Occipital lobe (tissue), 2 donors: ENCODE results near the genes CCDC74B, CCDC115, CFC1B, POTEE and MZT2A.

GRCh38 chr2:127886612-127887065 is 883 bp upstream of the AMMECR1L start:
- RAMPAGE, long total RNA: no peak

GRCh38 chr2:127941499-127942355 is 56.0 kb upstream of the AMMECR1L start:
- RAMPAGE, long total RNA: start-site peak on the minus strand at chr2:127941779-127941960, 29 and 23 reads in 2 replicates

GRCh38 chr2:128319700-128320390 is 1.2 kb upstream of the HS6ST1 start:
- RAMPAGE, long total RNA: no peak

DNA sequence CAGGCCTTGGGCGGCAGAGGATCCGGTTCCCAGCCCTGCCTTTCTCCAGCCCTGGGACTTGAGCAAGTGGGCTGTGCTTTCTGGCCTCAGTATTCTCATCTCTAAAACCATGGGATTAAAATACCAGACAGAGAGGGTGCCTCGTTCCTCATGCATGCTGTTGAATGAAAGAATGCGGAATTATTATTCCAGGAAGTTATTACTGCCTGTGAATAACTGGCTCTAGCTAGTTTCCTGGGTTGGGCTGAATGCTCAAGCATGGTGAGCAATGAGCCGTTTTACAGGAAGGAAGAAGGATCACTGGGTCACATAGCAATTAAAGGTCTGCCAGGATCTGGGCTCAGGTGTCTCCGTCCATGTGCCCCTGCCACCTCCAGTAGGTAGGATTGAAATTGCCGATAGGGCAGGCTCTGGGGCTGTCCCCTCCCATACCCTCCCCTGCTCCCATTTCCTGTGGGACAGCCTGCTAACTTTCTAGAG is 77.2 kb upstream of the HS6ST1 start:
- RAMPAGE, long total RNA: no peak

GRCh38 chr2:128522824-128523245 is 204.2 kb upstream of the HS6ST1 start:
- RAMPAGE, long total RNA: no peak

DNA sequence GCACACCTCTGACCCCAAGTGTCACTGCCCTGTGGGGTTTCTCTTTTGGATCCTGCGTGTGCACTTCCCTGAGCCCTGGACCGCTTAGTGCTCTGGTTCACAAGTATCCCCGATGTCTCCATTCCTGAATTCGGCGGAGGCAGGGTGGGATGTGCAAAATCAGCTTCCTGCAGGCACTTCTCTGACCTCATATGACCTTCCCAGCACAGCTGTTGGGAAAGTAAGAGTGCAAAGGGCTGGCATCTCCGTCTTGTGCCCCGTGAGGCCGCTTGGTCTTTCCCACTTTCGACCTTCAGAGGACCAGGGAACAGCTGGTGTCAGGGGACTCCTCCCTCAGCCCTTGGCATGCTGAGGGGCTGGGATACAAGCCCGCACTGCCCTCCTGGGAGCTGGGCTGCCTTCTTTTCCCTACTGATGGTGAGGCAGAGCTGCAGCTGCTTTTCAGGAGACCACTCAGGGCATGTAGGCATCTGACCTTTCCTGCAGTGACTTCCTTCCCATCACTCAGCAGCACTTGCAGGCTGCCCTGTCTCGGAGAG is 277.1 kb upstream of the HS6ST1 start:
- RAMPAGE, long total RNA: no peak

- RAMPAGE, long total RNA: no peak
Observed at GRCh38 chr2:129059080-129059383, 740.4 kb upstream of the HS6ST1 start.

DNA sequence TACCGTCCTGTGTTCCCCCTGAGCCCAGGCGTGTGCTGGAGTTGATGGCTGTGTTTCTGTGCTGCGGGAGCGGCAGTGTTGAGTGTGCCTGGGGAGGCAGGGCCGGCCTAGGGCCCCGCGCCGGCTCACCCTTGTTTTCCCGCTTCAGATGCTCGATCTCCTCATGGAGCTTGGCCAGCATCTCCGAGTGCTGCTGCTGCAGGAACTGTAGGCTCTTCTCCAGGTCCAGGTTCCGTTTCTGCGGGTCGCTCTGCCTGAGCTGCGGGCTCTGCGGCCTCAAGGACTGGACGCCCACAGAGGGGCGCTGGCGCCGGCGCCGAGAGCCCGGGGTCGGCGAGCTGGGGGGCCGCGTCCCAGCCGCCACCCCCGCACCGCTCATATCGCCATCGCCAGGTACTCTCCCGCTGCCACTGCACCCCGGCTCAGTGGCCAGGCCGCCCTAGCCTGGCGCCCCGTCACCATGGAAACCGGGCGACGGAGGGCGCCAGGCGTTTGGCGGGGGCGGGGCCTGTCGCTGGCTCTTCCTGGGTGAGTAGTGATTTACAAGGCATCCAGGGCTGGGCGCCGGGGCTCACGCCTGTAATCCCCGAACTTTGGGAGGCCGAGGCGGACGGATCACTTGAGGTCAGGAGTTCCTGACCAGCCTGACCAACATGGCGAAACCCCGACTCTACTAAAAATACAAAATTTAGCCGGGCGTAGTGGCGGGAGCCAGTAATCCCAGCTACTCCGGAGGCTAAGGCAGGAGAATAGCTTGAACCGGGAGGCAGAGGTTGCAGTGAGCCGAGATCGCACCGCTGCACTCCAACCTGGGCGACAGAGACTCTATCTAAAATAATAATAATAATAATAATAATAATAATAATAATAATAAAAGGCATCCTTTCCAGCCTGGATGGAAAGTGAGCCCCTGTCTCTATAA is at the start of gene CCDC74B:
Gene CCDC74B, minus strand, starts transcription at position 495 of the 922 bp plus-strand sequence.
- RAMPAGE, long total RNA: no peak

DNA sequence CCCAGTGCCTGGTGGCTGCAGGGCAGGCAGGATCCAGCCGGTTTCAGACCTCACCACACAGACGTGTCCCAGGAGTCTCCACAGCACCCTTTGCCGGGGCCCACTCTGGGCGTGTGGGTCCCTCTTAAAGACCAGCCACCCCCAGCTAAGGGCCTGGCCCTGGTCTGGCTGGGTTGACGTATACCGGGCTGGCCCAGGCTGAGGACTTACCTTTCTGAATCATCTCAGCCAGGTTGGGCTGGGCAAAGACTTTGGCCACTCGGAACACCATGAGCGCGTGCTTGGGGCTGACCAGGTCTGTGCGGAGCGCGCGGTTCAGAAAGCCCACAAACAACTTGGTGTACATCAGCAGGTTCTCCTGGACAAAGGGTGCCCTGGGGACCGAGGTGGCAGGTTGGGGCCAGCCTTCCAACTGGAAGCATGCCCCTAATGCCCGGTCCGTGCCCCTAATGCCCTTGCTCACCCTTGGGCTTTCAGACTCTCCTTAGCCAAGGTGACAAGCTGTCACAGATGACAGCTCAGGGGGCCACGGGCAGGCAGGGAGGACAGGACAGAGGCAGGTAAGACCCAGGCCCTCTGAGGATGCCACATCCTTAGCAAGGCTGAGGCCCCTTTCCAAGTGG is 10.1 kb upstream of the CCDC74B start:
- RAMPAGE, long total RNA: no peak

- RAMPAGE, long total RNA: no peak
Observed at GRCh38 chr2:130183626-130184269, 1.7 kb downstream of the MZT2B start.

- RAMPAGE, long total RNA: start-site peak on the minus strand at chr2:130342128-130342178, 1,066 and 173 reads in 2 replicates; start-site peak on the minus strand at chr2:130342284-130342406, 56 and 19 reads in 2 replicates
Observed at GRCh38 chr2:130341902-130342513, at the start of gene CCDC115. CCDC115 (minus strand) TSS chr2:130342164.

- RAMPAGE, long total RNA: no peak
Observed at GRCh38 chr2:130352098-130352590, 3.7 kb upstream of the PTPN18 start.

- RAMPAGE, long total RNA: no peak
Observed at GRCh38 chr2:130390392-130390868, 34.6 kb downstream of the PTPN18 start.

GRCh38 chr2:130520870-130521405 is at the start of gene CFC1B:
CFC1B (plus strand) TSS chr2:130521222.
- RAMPAGE, long total RNA: no peak

GRCh38 chr2:131050008-131050491 is 43.2 kb downstream of the FAM168B start:
- RAMPAGE, long total RNA: no peak

- RAMPAGE, long total RNA: no peak
Observed at GRCh38 chr2:131081107-131081565, 12.1 kb downstream of the FAM168B start.

DNA sequence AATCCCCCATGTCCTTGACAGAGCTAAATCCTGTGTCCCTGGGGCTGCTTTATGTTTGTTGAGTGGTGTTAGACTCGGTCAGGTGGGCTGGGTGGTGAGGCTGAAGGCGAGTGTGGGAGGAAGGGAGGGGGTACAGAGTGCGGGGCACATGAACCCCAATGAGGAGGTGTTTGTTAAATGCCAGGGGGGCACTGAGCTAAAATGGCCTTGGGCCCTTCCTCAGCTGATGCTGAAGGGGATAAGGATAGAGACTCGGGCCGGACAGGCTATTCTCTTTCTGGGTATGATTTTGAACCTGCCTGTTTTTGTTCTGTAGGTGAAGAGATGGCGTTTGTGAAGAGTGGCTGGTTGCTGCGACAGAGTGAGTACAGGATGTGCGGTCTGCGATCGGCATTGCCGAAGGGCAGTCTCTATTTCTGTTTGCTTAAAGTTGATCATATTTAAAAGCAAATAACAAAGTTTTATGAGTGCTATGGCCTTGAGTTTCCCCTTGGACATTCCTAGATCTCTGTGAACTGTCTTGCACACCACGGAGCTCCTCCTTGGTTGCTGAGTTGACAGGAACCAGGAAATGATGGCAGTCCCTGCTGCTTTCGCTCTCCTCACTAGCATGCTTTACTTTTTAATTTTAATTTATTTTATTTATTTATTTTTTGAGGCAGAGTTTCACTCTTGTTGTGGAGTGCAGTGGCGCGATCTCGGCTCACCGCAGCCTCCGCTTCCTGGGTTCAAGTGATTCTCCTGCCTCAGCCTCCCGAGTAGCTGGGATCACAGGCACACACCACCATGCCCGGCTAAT is 15.7 kb downstream of the PLEKHB2 start:
- RAMPAGE, long total RNA: no peak

- RAMPAGE, long total RNA: no peak
Observed at GRCh38 chr2:131208841-131210021, at the start of gene POTEE. POTEE (plus strand) TSS chr2:131209536.

- RAMPAGE, long total RNA: no peak
Observed at GRCh38 chr2:131483905-131484350, 8.0 kb downstream of the TUBA3D start.

DNA sequence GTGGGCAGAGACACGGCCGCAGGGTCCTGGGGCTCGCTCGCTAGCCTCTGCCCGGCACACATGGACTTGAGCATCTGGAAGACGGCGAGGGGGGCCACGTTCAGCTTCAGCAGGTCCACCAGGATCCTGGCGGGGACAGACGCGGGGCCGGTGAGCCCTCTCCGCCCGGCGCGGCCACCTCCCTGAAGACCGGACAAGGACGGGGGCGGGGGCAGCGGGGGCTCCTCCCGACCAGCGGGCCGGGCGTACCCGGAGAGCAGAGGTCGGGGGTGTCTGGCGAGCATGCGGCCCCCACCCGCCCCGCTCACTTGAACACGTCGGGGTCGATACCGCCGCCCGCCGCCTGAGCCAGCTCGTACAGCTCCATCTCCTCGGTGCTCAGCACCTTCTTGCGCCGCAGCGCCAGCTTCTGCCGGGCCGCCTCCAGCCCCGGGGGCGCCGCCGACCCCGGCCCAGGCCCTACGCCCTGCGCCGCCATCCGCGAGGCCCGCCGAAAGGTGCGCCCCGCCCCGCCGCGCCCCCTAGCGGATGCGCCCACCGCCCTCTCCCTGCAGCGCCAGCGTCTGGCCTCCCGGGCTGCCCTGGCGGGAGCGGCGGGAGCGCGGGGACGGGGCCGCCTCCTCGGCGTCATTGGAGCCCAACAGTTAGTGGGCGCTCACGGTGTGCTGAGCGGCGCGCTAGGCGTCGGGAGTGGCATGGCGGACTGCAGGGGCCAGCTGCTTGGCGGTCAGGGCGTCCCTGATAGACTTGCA is at the start of gene MZT2A:
Gene MZT2A, minus strand, starts transcription at position 499 of the 752 bp plus-strand sequence.
- RAMPAGE, long total RNA: start-site peak on the minus strand centred at position 437 of the sequence, 47 bp wide, 18 and 28 reads in 2 replicates